Mammary microvascular endothelial cell (primary cell): ENCODE measurements around a stretch of chr7.

- RAMPAGE, long total RNA = no peak
These were observed 218.7 kb downstream of the CRPPA start for GRCh38 chr7:16202593-16203064.

GRCh38 chr7:16647491-16648148 lies 1.6 kb downstream of the BZW2 start:
- RAMPAGE, long total RNA = no peak

DNA sequence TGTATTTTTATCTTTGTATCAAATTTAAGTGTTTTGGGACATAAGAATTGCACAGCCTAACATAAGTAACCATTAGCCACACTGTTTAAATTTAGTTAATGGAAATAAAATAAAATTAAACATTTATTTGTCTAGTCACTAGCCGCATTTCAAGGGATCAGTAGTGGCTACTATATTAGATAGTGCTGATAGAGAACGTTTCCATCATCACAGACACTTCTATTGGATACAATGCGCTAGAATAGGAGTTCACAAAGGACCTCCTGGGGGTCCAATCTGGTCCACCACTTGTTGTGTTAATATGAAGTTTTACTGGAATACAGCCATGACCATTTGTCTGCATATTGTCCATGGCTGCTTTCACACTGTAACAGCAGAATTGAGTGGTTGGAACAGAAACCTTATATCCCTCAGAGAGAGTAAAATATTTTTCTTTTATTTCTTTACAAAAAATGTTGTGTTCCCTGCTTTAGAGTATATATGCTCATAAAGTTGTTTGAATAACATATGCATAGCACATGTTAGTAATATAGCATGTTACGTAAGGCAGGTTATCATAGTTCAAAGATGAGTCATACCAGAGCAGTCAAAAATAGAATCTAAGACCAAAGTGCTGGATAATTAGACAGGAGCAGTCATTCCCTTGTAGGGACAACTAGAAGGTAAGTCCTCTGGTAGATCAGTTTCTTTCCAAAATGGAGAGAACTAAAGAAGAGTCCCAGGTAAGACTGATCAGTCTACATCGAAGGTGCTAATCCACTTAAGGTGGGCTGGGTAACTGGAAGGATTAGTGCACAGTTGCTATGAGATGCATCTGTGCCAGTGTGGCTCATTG lies 14.8 kb downstream of the BZW2 start:
- RAMPAGE, long total RNA = no peak

- RAMPAGE, long total RNA = no peak
These were observed 13.4 kb upstream of the TSPAN13 start for GRCh38 chr7:16740107-16740584.

DNA sequence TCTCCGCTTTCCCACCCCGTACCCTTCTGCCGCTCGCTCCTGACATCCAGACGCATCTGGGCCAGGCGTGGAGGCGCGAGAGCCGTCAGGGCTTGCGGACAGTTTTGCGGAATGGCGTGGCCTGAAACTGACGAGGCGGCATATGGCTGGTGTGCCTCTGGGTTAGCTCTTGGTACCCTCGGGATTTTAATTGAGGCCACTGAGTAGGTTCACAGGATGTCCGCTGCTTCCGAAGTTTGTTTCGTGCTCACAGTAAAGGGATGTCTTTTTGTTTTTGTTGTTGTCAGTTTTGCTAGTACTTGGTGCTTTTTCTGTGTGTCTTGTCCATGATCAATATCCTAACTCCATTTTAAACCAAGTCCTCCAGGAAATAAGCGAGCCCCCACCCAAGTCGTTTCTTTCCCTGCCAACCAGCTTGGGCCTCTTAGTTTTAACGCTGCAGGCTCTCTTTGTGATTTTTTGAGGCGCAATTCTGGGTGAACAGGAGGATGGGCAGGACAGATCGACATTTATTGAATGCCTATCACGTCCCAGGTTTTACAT lies 854 bp downstream of the TSPAN13 start:
- RAMPAGE, long total RNA = no peak

- RAMPAGE, long total RNA = no peak
These were observed 6.7 kb upstream of the AGR2 start for GRCh38 chr7:16811158-16812139.

DNA sequence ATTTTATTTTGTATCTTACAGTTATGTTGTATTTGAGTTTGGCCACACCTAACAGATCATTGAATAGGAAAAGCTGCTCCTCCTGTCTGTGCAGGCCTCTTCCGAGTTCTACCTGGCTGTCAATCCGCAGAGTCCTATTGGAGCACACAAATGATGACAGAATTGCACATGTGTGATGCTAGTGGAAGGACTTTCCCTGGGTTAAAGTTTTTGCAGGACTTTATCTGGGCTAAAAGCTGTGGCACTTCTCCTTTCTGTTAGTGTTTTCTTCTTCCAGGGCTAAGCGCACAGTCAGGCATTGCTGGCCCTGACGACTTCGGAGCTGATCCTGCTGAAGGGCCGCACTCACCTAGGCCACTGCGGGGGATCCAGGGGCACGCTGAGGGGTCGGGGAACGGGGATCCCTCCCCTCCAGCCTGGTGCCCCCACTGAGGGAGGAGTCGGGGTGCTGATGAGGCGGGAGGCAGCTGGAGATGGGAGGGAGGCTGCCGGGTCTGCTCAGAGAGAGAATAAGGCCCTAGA lies 31.2 kb downstream of the AGR3 start:
- RAMPAGE, long total RNA = no peak

DNA sequence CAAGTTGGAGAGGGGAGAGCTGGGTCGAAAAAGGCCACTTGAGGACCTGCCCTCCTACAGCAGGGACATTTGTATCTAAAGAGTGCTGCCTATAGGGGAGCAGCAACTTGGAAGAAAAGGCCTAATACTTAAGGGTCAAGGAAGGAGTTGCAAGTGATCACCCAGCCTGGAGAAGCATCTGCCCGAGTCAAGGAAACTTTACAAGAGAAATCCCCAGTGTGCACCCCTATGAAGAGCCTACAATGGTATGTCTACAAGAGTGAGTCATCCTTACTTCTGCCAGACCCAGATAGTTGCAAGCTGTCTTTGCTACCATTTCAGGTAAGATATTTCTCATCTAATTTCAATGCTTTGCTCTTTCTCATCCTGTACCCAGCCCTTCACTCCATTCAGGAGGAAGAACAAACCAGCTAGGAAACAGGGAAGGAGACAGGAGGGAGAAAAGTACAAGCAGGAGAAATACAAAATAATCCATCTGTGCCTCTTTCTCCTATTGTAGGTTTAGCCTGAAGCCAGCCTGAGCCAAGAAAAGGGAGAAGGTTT lies 34.4 kb upstream of the AGR3 start:
- RAMPAGE, long total RNA = no peak

- RAMPAGE, long total RNA = no peak
These were observed 127.6 kb upstream of the AGR3 start for GRCh38 chr7:17009188-17009895.

DNA sequence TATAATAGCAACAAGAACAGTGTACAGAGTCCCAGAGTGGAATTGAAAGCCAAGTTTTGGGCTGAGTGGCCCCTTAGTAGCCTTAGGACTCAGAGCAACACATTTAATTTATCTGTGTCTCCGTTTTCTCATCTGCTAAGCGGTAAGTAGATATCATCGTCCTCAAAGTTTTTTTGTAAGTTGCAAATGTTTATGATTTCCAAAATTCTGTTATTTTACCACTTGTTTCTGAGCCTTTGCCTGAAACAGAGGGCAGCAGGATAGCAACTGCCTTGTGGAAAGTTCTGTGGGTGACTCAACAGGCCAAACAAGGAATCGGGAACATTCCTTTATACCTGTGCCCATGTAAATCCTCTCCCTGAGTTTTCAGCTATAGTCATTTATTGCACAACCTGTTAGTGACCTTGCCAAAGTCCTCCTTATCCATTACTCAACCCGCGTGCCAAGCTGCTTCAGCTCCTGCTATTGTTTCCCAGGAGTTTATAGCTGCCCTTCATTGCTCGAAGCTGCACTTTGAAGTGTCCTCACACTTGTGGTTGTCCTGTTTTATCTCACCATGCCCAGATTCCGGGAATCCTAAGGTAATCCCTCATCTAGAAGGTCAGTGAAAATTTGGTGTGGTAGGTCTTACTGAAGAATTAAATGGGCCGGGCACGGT lies 199.1 kb upstream of the AHR start:
- RAMPAGE, long total RNA = no peak

DNA sequence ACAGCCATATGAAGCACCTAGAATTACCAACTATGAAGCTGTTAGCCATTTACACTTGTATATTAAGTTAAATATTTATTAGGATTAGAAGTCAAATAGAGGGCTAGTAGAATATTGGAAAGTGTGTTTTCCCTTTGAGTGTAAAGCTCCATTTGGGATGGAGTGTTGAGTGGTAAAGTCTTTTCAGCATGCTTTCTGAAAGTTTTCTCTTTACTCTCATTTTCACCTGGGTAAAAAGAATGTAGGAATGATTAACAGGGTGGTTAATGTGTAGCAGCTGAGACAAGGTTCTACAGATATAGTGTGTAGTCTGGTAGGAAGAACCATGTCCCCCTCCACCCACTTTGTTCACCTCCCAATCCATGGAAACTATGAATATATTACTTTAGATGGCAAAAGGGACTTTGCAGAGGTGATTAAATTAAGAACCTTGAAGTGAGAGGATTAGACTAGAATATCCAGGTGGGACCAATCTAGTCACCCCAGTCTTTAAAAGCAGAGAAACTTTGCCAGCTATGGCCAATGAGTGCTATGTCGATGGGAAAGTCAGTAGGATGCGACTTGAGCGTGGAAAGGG lies 166.5 kb upstream of the AHR start:
- RAMPAGE, long total RNA = no peak

DNA sequence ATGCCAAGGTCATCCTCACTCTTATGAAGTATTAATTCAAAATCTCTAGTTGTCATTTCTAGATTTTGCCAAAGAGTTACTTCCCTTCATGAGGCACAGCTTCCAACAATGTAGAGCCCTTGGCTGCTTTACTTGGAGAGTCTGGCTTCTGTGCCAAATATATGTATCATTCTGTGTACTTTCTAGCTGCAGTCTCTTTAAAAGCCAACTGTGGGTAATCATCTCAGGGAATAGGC lies 22.5 kb upstream of the AHR start:
- RAMPAGE, long total RNA = no peak

DNA sequence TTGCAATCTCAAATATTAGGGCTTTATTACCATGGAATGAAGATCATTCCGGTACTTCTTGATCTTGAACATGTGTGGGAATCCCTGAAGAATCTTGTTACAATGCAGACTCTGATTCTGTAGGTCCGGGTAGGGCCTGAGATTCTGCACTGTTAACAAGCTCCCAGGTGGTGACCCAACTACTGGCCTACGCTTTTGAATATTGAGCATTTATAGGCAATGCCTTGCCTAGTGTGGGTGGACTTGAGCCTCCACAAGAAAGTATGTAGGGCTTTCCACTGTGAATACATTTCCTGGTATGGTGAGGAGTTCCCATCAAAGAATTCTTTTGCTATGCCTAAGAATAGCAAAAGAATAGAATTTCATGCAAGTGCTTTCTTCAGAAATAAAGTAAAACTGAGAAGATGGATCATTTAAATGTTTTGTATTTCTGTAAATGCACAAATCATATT lies 71.2 kb downstream of the AHR start:
- RAMPAGE, long total RNA = no peak

- RAMPAGE, long total RNA = no peak
These were observed 107.4 kb downstream of the AHR start for GRCh38 chr7:17405745-17406381.

GRCh38 chr7:17619289-17619584 lies 320.8 kb downstream of the AHR start:
- RAMPAGE, long total RNA = no peak

- RAMPAGE, long total RNA = no peak
These were observed 59.1 kb upstream of the PRPS1L1 start for GRCh38 chr7:18086420-18087445.

- RAMPAGE, long total RNA = no peak
These were observed 205.5 kb upstream of the HDAC9 start for GRCh38 chr7:18289726-18290743.

DNA sequence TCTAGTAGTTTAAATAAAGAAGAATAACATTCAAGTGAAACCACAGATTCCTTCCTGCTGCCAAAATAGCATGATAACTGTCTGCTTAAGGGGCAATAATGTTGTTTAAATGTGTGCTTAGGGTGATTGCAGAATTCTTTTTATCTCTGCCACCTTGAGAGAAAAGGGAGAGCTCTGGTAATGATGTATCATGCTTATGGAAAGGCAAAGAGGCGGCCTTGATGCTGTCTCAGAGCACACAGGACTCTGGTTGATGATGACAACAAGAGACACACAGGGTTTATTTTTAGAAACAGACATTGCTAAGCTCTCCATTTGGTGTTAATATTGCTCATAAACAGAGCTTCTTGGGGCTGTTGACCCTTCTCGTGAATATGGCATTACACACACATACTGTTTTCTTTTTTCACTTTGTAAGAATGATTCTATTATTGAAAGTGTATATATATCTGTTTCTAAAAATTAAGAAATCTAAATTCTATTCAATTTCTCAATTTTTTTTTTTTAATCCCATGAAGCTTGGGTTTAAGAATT lies 10.6 kb downstream of the HDAC9 start:
- RAMPAGE, long total RNA = no peak

- RAMPAGE, long total RNA = no peak
These were observed 26.5 kb downstream of the HDAC9 start for GRCh38 chr7:18521828-18522706.

DNA sequence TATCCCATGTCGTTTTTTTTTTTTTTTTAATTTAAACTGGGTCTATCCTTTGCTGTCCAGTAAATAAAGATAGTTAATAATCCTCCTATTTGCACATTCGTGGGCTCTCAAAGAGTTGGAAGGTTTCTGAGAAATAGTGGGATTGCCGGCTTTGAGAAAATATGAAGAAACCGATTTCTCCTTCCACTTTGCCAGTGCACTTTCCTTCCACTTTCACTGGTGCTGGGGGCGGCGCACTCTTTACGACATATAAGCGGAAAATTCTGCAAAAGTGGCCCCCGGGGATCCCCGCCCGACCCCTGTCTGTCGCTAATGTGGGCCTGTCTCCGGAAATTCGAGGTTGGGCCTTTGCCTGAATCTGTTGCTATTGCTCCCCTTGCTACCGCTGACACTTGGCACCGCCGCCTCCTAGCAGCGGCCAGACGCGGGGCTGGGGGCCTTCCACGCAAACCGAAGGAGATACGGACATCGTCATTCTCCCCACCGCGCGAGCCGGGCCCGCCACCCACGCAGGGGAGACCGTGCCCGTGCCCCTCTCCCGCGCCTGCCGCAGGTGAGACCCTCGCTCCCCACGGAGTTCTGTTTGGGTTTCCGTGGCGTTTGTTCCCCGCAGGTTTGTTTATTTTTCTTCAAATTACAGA lies 5.2 kb downstream of the TWIST1 start:
- RAMPAGE, long total RNA = no peak